GM23248 (cell line): ENCODE measurements around the genes SPTLC1 and NINJ1.

GRCh38 chr9:91943364-91944119 lies 6.5 kb downstream of the ROR2 start:
- RAMPAGE, long total RNA: no peak

DNA sequence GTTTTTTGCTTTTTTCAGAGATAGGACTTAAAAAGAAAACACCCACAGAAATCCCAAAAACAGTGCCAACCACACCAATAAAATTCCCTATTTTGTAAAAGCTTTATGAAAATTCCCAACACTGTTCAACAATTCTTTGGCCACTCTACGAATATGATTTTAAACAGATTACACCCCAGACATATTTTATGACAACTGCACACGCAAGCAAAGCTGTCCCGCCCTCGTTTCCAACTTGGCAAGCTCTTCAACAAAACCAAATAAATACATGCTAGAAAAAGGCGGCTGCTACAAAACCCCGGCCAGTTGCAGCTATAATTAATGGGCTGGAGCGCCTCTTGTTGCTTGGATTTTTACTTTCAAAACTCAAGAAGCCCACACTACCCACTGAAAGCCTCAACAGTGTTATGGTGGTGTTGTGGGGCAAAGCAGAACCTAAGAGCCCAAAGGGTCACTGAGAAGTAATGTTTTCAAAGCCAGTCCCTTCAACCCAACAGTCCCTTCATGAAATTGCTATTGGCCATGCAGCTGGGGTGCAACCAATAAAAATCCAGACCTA lies 4.3 kb downstream of the ROR2 start:
- RAMPAGE, long total RNA: no peak

DNA sequence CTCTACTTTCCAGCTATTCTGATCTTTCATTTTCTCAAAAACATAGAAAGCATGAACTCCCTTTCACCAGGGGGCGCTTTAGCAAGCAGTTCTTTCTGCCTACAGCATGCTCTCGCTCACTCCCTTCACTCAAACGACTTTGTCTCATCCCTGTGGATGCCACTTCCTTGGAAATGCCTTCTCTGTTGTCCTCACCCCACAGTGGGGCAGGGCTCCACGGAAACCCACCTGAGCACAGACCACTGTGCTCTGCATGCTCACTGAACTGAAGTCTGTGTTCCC lies 4.8 kb upstream of the ROR2 start:
- RAMPAGE, long total RNA: no peak

DNA sequence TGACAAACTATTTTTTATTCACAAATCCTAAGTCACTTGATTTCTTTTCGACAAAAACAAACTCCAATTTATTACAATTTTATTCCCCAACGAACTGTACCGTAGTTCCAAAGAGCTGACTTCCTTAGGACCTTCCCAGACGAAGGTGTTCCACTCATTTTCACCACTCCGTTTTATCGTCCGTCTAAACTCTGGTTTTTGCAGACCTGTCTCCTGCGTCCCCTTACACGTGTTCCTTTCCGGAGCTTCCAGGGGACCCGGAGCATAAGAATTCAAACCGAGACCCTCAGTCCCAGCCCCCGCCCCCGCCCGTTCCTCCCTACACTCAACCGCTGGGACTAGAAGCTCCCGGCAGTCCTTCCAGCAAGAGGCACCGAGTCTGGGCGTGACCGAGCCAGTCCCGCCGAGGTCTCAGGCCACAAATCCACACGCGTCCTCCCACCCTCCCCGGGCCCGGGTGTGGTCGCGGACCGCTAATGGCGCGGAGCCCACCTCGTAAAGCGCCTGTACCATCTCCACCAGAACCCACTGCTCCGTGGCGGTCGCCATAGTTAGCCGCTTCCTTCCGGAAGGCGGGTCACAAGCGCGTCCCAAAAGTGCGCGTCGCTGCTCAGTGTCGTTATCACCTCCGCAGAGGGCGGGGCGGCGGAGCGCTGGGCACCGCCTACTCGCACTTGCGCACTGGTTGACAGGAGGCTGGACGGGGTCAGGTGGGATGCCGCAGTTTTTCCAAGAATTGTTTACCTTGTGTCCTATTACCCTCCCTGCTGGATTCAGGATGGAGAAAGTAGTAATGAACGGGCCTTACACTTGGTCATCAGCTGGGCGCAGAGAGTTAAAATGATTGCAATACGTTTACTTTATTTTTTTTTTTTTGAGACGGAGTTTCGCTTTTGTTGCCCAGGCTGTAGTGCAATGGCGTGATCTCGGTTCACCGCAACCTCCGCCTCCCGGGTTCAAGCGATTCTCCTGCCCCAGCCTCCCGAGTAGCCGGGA lies at the start of gene SPTLC1:
TSS of gene SPTLC1 (minus strand) at position 592 of the 996 bp plus-strand sequence.
- RAMPAGE, long total RNA: start-site peak on the minus strand centred at position 567 of the sequence, 29 bp wide, 708 and 1,389 reads in 2 replicates

DNA sequence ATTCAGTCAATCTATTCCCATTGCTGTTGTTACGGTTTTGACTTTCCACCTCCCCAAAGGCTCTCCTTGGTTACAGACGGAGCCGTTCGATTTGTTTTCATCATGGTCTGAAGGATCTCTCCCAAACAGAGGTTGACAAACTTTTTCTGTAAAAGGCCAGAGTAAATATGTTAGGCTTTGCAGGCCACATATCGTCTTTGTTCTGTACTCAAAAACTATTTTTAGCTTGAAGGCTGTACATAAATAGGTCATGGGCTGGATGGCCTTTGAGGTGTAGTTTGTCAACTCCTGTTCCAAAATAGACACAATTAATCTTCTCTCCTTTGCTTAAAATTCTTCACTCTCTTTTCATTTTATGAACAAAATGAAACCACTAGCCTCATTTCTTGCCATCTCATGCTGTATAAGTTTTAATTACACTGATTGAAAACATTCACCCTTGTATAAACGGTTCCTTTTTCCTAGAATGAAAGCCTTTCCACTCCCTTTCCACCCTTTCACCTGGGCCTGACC lies 11.9 kb downstream of the NOL8 start:
- RAMPAGE, long total RNA: no peak

- RAMPAGE, long total RNA: no peak
Measured at GRCh38 chr9:92404261-92404446, 224 bp downstream of the OGN start.

DNA sequence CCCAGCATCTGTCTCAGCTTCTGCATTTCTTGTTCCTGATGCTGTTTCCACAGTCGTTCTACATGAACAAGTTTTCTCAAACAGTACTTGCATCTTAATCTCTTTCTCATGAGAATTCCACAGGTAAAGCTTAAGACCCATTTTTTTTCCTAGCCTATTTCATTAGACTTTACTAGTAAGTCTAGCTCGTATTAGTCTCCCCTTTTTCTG lies 49.2 kb upstream of the OMD start:
- RAMPAGE, long total RNA: no peak

DNA sequence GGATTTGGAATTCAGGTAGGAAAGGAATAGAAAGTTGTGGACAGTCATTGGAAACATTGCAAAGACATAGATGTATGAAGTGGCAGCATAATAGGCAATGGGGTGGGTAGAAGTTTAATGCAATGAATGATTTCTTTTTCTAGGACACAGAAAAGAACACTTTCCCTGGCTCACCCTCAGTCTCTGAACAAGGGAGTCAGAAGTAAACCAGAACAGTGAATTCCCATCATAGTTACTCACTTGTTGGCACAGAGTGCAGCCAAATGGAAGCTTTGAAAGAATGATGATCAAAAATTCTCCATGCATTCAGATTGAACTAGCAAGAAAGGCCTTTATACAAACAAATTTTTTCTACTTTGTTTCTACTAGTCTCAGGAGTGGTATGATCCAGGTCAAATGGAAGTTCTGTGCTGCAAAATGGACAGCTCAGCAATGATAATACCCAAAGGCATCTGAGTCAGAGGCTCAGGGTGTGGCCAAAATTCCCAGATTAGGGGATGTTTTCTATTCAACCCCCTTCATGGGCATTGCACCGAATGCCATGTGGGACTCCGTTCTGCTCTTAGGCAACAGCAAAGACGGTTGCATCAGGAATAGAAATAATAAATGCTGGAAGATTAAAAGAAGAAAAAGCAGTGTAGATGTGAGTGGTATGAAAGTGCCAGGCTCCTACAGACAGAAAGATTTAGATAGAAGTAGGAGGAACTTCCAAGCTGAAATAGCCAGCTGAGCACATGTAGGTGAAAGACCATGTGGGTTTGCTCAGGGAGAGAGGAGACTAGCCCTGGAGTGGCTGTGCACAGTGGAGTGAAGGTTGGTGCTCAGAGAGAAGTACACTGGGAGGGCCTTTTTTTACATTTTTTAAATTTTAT lies 29.5 kb downstream of the ECM2 start:
- RAMPAGE, long total RNA: no peak

- RAMPAGE, long total RNA: no peak
Measured at GRCh38 chr9:92664699-92665197, 5.2 kb downstream of the IPPK start.

DNA sequence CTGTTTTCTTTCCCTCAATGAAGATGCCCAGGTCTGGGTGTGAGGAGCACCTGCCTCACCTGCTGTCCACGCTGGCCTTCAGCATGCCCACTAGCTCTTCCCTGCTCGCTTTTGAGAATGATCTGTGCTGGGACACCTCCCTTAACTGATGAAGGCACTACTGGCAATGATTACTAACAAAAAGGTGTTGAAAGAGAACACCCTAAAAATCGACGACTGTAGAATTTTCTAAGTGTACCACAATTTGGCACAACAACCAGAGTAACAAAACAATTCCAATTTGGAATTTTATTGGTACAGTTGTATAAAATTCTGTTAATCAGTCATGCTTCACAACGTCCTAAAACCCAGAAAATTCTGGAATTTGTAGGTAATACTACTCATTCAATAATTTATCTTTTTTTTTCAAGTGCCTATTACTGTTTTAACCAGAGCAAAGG lies 42.4 kb upstream of the IPPK start:
- RAMPAGE, long total RNA: no peak

GRCh38 chr9:92769335-92769607 lies 4.6 kb upstream of the BICD2 start:
- RAMPAGE, long total RNA: no peak

- RAMPAGE, long total RNA: no peak
Measured at GRCh38 chr9:93013655-93014025, 44.9 kb upstream of the SUSD3 start.

- RAMPAGE, long total RNA: no peak
Measured at GRCh38 chr9:93060699-93061491, 2.4 kb downstream of the SUSD3 start.

GRCh38 chr9:93107339-93108458 lies 11.7 kb downstream of the CARD19 start:
- RAMPAGE, long total RNA: no peak

DNA sequence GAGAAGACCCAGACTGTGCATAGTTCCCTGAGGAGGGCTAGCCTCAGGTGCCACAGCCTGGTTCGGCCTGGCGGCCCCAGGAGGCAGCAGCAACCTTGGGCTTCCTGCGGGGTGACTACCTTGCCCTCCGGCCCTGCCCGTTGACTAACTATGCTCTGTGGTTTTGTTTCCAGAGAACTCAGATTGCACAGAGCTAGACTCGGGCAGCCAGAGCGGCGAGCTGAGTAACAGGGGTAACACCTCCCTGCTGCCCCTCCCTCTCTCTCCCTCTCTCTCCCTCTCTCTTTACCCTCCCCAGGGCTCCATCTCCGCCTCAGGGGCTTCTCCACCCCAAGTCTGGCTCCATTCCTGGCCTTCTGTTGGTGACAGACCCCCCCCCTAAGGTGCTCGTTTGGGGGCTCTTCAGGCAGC lies 15.7 kb downstream of the CARD19 start:
- RAMPAGE, long total RNA: no peak

DNA sequence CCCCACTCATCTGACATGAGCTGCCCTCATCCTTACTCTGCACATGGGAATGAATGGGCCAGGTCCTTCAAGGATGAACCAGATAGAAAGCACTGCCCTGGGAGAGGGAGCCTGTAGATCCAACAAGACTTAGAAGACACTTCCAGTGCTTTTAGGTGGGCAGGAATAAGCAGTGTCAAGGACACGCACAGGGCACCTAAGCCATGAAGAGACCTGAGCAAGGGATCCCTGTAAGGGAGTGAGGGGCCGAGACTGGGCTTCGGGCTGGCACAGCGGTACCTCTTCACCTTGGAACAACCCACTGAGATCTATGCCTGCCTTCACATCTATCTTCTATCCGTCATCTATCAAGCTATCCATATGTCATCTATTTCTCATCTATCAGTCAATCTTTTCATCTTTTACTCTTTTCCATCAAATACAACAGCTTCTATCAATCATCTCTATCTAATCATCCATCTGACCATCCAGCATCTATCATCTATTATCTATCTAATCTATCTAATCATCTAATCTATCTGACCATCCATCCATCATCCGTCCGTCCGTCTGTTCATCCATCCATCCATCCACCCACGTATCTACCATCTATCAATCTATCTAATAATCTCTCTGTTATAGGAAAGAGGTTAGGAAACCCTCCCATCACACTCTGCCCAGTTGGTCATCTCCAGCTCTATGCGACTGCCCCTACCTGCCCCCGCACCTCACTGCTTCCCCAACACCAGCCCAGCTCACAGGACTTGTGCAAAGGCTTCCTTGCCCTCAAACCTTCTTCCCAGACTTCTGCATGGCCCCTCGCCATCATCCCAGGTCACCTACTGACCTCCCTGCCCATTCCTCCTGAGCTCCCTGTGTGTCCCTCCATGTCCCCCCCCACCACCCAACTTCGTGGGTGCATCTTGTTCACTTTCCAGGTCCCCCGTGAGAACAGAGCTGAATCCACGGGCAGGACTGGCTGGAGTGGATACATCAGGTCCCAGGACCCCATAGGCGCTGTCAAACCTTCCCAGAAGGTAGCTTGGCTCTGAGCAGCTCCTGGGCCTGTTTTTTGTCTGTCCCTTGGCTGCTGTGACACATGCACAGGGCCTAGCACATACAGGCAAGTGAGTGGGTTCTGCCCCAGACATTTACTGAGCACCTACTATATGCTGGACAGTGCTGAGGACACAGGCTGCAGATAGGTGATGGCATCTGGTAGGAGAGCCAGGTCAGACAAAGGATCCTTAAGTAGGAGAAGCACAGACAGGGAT lies 15.4 kb downstream of the NINJ1 start:
- RAMPAGE, long total RNA: no peak

GRCh38 chr9:93133936-93134977 lies at the start of gene NINJ1:
Gene NINJ1 (minus strand): TSS chr9:93134251.
- RAMPAGE, long total RNA: no peak

- RAMPAGE, long total RNA: no peak
Measured at GRCh38 chr9:93202359-93202872, 18.5 kb downstream of the WNK2 start.

GRCh38 chr9:93659294-93659906 lies 83.0 kb downstream of the PHF2 start:
- RAMPAGE, long total RNA: no peak

GRCh38 chr9:94094332-94094851 lies 10.1 kb downstream of the PTPDC1 start:
- RAMPAGE, long total RNA: no peak